Metanephros (tissue), 2 donors: ENCODE data around the genes MMRN2 and SHLD2.

- RAMPAGE, long total RNA = no peak
Observed at GRCh38 chr10:86664538-86665631, 3.4 kb upstream of the LDB3 start.

GRCh38 chr10:86665855-86666955 is 2.1 kb upstream of the LDB3 start:
- RAMPAGE, long total RNA = no peak

- RAMPAGE, long total RNA = no peak
Observed at GRCh38 chr10:86669180-86669940, 1.0 kb downstream of the LDB3 start.

DNA sequence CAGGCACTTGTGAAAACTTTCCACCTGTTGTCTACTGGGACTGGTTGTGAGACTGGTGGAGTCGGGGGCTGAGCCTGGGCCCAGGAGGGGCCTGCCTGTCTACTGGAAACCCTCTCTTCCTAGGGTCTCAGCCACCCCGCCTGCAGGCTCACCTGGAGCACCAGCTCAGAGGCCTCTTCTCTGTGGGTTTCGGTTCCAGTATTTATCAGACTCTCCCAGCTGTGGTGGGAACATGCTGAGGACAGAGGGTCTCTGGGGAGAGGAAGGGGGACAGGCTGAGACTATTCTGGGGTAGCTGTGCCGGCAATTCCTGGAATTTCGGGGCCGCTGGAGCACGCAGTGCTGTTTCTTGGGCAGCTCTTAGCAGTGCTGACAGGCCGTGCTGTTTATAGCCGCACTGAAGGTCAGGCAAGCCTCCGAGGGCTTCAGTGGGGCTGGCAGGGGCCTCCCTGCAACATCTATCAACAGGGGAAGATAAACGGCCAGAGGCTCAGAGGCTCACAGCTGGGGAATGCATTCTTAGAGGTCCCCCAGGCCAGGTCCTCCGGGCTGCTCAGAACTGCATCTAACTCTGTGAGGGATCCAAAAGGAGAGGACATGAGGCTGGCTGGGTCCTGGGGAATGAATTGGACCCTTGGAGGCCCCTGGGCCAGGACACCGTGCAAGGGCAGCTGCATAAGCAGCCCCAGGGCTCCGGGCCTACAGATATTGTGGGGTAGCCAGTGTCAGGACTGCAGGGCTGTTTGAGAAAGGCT is 4.0 kb downstream of the LDB3 start:
- RAMPAGE, long total RNA = no peak

DNA sequence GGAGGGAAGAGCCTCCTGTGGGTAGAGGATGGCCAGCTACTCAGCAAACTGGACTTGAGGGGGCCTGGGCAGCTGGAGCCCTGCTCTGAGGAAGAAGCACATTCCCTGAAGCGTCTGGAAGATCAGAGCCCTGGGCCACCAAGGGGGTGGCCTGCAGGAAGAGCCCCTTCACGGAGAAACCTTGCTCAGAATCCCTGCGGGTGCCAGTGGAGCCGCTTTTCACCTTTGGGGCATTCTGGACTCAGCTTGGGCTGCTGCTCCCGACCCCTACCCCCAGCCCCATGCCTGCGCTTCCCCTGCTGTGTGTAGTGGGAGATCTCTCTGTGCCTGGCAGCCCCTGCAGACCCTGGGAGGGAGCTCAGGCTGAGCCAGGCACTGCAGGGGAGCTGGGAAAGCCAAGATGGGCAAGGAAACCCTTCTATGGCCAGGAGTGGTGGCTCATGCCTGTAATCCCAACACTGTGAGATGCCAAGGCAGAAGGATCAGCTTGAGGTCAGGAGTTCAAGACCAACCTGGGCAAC is 17.9 kb downstream of the LDB3 start:
- RAMPAGE, long total RNA = no peak

DNA sequence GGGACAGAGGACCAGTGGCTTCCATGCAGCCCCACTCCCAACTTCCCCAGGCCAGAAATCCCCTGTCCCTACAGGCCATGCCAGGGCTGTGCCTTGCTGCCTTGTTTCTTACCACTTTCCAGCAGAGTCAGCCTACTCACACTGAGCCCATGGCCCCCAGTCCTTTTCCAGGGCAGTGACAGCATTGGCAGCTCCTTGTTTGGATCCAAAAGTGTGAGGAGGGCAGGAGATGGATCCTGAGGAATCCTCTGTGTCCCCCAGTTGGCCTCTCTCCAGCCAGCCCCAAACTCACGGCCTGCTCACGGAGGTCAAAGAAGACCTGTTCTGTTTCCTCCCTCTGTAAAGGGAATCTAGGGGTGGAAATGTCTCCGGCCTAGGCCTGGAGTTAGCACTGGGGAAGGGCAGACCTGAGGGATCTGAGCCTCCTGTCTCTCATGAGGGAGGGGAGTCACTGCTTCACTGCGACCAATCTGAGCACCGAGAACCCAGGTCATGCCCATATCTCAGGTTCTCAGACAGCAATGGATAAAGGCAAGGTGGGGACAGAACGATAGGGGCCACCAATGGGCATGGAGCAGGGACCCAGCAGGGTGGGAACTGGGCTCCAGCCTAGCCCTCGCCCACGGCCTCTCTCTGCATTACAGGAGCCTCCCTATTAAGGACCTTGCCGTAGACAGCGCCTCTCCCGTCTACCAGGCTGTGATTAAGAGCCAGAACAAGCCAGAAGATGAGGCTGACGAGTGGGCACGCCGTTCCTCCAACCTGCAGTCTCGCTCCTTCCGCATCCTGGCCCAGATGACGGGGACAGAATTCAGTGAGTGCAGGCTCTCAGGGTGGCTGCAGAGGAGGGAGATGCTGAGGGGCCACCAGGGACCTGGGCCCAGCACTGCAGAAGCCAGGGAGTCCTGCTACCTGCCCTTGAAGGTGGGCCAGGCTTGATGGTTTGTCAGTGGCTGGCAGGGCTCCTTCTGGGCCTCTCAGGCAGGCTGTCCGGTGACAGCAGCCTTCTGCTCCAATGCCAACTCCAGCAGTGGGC is 23.3 kb downstream of the LDB3 start:
- RAMPAGE, long total RNA = no peak

DNA sequence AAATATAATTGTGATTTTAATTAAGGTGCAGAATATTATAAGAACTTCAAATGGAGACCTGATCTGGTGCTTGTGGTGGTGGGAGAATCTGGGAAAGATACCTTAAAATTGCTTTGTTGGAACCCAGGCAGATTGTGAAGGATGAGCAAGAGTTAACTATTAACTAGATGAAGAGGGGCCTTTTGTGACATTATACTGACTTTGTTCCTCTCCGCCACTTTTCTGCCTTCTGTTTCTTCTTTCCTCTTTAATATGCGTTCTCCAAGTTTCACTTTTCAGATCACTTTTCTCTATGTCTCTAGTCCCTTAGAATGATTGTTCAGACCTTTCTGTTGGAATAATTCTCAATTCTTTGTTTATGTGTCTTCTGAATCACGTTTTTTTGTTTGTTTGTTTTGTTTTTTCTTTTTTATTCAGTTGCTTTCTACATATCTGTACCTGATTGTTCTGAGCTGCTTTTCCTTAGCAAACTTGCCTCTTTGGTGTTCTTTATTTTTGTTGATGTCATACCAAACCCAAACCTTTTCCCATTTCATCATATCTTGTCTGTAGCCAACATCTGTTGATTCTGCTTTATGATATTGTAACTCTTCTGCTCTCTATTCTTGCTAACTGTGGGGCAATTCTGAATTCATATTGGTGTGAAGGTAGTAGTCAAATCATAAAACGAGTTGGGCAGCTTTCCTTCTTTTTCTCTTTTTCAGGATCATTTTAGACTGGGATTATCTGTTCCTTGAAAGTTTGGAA is 2.8 kb downstream of the BMPR1A start:
- RAMPAGE, long total RNA = no peak

GRCh38 chr10:86841039-86841765 is 84.8 kb downstream of the BMPR1A start:
- RAMPAGE, long total RNA = no peak

DNA sequence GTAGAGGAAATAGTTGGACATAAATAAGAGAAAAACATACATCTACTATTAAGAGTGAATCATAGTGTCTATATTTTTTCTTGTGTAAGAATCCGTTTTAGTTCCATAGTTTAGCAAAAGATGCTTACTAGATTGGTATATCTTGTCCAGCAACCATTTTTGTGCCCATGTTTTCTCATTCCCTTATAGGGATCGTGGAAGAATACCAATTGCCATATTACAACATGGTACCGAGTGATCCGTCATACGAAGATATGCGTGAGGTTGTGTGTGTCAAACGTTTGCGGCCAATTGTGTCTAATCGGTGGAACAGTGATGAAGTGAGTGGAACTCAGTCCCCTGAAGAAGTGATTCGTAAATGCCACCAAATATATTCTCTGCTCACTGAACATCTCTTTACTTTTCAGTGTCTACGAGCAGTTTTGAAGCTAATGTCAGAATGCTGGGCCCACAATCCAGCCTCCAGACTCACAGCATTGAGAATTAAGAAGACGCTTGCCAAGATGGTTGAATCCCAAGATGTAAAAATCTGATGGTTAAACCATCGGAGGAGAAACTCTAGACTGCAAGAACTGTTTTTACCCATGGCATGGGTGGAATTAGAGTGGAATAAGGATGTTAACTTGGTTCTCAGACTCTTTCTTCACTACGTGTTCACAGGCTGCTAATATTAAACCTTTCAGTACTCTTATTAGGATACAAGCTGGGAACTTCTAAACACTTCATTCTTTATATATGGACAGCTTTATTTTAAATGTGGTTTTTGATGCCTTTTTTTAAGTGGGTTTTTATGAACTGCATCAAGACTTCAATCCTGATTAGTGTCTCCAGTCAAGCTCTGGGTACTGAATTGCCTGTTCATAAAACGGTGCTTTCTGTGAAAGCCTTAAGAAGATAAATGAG is 34.0 kb downstream of the MMRN2 start:
- RAMPAGE, long total RNA = no peak

DNA sequence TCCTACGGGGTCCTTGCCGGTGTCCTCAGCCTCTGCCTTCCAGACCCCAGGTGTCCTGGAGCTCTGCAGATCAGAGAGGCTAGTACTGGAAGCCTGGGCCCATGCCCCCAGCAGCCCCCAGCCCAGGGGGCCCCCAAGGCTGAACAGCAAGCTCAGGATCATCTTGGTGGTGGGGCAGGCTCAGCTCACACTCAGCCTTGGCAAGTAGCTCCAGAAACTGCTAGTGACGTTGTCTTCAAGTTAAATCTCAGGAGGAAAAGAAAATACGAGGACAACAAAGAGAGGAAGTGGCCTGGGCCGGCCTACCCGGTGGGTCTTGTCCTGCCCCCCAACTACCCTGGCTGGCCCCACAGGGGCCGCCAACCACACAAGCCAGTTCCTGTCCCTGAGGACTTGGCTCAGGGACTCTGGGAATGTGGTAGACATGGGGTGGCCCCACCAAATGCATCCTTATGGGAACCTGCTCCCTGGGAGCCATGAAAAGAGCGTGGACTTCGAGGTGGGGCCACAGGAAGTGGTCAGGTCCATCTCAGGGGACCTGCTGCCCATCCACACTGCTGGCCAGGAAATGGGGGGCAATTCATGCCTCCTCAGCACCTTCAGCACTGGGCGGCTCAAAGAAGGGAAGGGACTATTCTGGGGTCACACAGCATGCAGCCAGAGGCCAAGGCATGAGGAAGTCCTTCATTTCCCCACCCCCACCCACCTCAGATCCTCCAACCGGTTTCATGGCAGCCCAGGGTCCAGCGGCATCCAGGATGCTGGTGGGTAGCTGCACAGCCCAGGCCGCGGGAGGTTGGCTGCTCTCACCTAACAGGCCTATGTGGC is at the start of gene MMRN2:
MMRN2 (minus strand) TSS at position 236 of the 828 bp plus-strand sequence.
- RAMPAGE, long total RNA = no peak

DNA sequence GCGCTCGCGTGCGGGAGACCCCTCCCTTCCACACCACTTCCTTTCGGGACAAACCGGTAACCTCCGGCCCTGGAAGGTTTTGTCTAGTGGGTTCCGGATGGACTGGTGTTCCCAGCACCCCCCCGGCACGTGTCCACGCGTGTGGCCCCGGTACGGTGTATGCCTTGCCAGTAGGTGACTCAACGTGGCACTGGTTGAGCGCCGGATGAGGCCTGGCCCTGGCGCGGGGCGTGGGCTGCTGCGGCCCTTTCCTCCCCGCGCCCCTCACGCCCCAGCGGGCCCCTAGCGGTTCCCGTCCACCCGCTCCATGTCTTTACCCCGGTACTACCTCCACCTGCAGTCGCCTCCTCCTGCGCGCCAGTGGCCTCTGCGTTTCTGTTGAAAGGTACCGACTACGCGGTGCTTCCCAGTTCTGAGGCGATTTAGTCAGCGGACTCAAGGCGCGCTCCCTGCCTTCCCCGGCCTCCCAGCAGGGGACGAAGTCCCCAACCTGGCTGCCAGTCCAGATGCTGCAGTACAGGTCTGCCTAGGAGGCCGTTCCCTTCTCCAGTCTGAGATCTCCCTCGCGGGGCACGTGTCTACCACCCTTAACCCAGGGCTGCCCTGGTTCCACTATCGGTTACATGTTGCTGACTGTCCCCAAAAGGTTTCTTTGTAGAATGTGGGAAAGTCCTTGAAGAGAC is 3.3 kb downstream of the ADIRF start:
- RAMPAGE, long total RNA = no peak

- RAMPAGE, long total RNA = no peak
Observed at GRCh38 chr10:87054500-87055172, 34.5 kb downstream of the FAM25A start.

GRCh38 chr10:87094972-87096059 is at the start of gene SHLD2:
TSS of gene SHLD2 (plus strand) at chr10:87095206.
- RAMPAGE, long total RNA = no peak

DNA sequence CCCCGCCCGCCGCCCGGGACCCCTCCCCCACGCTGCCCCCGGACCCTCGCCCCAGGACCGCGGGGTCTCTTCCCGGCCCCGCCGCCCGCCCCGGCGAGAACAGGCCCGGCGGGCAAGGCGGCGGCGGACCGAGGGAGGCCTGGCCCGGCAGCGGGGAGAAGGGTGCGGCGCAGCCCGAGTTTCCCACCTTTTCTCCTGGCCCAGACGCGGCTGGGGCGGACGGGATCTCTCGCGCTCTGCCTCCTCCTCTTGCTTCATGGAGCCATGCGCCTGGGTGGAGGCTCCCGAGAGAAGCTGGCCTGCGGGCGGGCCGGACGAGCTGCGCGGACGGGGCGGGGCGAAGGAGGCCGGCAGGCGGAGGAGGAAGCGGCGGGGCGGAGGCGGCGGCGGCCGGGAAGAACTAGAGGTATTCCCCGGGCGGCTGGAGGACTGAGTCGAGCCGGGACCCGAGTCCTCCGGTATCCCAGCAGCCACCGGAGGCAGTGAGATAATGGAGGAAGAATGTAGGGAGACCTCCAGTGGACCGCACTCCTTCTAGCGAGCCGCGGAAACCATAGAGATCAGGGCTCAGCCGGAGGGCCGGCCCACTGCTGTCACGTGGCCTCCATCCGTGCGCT is 15.4 kb upstream of the NUTM2D start:
- RAMPAGE, long total RNA = no peak

GRCh38 chr10:87500634-87501279 is 3.9 kb upstream of the MINPP1 start:
- RAMPAGE, long total RNA = no peak

GRCh38 chr10:87732914-87733445 is 73.3 kb downstream of the PAPSS2 start:
- RAMPAGE, long total RNA = no peak

DNA sequence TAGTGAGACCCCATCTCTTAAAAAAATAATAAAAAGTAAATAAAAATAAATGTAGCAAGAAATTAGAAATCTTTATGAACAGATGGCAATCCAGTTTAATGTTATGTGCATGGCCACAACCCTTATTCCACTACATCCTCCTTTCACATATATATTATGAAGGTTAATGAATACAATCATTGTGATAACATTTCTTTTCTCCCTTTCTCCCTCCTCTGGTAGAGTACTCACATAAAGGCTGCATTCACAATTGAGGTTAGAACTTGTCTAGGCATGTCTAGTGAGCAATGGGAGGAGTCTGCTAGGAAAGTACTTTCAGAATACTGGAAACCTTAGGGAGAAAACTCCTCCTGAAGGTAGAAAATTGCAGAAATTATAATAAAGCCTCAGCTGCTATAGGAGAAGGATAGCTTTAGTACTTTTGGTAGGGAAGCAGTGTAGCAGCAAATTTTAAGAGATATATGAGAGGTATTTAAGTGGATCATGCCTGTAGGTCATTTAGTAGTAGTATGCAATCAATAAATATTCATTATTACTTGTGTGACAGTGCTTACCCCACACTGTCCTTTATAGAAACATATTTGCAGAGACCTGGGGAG is 20.2 kb downstream of the KLLN start:
- RAMPAGE, long total RNA = no peak

DNA sequence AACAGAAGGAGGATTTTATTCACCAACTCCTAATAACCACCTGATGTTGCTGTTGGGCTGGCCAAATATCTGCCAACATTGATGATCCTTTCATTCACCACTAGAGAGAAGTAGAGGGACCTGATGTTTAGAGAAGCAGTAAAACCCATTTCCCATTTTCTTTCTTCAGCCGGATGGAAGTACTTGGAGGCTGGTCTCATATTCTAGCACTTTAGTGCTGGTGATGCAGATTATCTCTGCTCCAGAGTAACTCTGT is 3.2 kb downstream of the KLLN start:
- RAMPAGE, long total RNA = no peak

DNA sequence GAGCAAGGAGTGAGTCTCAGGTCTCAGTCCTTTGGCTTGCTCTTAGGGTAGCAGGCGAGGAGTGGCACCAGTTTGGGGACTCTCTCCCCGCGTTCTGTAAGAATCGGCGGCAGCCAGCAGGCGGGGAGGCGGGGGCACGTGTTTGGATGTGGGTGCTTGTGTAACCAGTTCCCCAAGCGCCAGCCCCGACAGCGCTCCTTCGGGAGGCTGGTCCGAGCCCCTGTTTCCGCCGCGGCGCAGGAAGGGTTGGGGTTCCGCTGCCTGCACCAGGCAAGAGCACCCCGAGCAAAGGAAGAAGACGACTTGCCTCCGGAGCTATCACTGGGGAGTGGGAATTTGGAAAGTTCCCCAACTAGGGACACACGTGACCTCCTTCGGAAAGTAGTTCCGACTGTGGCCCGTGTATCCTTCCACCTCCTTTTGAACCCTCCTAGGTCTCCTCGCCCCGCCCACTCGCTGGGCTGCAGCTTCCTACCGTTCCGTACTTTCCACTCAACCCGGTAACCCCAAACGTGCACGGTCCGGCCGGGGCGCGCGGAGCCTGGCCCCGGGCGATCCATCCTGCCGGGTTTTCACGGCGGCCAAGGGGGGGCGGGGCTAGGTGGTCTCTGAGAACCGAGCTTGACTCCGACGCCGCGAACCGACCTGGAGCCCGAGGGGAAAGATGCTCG is 1.3 kb downstream of the KLLN start:
- RAMPAGE, long total RNA = no peak

GRCh38 chr10:87868975-87869436 is 5.6 kb downstream of the PTEN start:
- RAMPAGE, long total RNA = no peak